Skeletal muscle tissue (tissue), 7 donors: ENCODE measurements around the genes LAMA3 and TTC39C.

GRCh38 chr18:23468426-23468882 lies 15.4 kb downstream of the RIOK3 start:
- PRO-cap, 3 experiments = no peak in any of the 3 experiments
- RAMPAGE, long total RNA = no peak
- RRBS, 2 experiments = no CpG with 5 or more reads among the region's 4 CpGs

GRCh38 chr18:23535362-23535703 lies 32.0 kb downstream of the RMC1 start:
- PRO-cap, 3 experiments = no peak in any of the 3 experiments
- RAMPAGE, long total RNA = no peak
- RRBS, 2 experiments = no CpG with 5 or more reads among the region's 7 CpGs

DNA sequence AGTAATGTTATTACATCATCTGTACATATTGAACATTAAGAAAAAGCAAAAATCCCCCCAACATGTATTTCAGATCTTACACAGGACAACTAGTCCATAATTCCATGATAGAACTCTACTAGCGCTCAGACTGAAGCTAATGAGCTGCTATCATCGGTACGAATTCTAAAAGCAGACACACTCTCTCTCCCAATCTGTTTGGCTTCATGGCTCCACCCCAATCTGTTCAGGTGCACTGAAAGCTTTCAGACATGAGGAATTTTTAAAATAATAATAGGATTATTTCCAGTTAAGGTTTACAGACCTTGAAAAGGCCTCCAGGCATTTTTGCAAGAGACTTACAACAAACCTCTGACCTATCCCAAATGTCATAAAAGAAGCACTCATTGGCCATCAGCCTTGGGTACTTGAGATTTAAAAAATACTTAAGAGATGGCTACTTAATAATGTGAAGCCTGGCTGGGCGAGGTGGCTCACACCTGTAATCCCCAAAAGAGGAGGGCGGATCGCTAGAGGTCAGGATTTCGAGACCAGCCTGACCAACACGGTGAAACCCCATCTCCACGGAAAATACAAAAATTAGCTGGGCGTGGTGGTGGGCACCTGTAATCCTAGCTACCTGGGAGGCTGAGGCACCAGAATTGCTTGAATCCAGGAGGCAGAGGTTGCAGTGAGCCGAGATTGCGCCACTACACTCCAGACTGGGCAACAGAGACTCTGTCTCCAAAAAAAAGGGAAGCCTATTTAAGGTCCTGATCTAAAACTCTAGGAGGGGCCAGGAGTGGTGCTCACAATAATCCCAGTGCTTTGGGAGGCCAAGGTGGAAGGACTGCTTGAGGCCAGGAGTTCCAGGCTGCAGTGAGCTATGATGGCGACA lies 1.9 kb downstream of the NPC1 start:
- PRO-cap, 3 experiments = no peak in any of the 3 experiments
- RAMPAGE, long total RNA = no peak
- RRBS, 2 experiments = no CpG with 5 or more reads among the region's 13 CpGs

DNA sequence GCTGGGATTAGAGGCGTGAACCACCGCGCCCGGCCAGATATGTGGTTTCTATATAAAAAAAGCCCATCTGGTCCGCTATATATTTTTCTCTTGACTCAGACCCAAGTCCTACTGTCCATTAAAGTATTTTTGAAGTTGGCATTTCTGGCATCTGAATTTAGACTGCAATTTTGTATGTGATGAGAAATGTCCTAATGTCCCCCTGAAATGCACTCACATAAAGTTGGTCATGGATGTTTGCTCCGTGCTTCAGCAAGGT lies 28.9 kb downstream of the ANKRD29 start:
- PRO-cap, 3 experiments = no peak in any of the 3 experiments
- RAMPAGE, long total RNA = no peak
- RRBS, 2 experiments = no CpG with 5 or more reads among the region's 6 CpGs

DNA sequence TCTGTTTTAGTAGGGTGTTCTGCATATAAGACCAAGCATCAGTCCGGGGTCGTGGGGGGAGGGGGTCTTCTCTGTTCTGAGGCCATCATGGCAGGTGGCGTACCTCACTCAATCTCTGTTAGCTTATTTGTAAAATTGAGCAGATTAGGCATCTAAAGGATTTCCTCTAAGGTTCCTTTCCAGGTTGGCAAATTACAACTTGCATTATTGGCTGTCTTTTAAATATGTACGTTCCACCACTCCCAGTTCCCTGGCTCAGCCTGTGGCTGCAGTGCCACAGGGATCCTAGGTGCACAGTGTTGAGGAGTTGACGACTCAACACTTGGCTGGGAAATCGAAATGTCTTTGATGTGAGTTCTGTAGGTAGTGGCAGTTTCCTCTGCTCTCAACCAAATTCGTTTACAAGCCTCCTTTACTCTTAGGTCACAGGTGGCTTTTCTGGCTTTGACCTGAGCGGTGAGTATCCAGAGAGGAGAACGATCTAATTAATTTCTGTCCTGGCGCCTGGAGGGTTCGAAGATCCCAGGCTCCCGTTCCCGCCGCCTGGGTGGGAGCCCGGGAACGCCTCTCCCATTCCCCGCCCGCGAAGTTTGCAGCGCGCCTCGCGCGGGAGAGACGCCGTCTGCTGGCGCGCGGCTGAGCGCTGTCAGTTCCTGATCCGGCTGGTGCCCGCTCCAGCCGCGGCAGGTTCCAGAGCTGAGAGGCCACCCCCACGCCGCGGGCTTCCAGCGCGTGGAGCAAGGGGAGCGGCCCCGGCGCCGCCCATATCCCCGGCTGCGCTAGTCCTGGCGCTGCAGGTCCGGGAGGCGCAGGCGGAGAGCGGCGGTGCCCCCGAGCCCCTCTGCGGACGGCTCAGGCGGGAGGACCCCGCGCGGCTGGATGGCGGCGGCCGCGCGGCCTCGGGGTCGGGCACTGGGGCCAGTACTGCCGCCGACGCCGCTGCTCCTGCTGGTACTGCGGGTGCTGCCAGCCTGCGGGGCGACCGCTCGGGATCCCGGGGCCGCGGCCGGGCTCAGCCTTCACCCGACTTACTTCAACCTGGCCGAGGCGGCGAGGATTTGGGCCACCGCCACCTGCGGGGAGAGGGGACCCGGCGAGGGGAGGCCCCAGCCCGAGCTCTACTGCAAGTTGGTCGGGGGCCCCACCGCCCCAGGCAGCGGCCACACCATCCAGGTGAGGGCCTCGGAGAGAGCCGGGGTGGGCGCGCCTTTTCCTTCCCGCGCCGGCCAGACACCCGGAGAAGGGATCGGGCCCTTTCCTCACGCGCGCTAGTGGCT lies at the start of gene LAMA3:
LAMA3 (plus strand) TSS at position 649 of the 1,277 bp plus-strand sequence.
- PRO-cap, 3 experiments = peak in 3 of 3 experiments; most common plus-strand start position 649 of the sequence (in 3); most common minus-strand start position 664 of the sequence (in 2)
- RAMPAGE, long total RNA = no peak
- RRBS, 2 experiments = 1 to 3% methylated on average over 31 of the region's 102 CpGs

GRCh38 chr18:23716514-23716961 lies 27.3 kb downstream of the LAMA3 start:
- PRO-cap, 3 experiments = no peak in any of the 3 experiments
- RAMPAGE, long total RNA = no peak
- RRBS, 2 experiments = no CpG with 5 or more reads among the region's 4 CpGs

DNA sequence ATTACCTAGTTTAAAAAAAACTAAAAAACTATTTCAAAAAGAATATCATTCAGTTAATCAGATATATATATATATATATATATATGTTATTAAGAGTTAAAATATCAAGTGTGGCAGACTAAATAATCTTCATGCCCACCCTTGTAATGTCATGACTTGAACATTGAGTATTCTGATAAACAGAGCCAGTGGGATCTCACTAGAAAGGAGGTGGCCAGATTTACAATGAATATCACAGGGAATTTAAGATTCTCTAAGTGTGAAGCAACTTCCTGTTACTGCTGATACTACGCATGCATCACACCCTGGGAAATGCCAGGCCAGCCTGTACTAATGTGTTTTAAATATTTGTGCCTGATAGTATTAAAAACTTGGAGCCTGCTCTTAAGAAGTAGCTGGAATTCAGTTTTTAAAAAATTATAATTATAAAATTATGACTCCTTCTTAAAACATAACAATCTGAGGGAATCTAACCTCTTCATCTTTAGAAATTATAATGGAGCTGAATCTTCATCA lies 148.3 kb downstream of the LAMA3 start:
- PRO-cap, 3 experiments = no peak in any of the 3 experiments
- RAMPAGE, long total RNA = no peak
- RRBS, 2 experiments = no CpG with 5 or more reads among the region's 1 CpG

DNA sequence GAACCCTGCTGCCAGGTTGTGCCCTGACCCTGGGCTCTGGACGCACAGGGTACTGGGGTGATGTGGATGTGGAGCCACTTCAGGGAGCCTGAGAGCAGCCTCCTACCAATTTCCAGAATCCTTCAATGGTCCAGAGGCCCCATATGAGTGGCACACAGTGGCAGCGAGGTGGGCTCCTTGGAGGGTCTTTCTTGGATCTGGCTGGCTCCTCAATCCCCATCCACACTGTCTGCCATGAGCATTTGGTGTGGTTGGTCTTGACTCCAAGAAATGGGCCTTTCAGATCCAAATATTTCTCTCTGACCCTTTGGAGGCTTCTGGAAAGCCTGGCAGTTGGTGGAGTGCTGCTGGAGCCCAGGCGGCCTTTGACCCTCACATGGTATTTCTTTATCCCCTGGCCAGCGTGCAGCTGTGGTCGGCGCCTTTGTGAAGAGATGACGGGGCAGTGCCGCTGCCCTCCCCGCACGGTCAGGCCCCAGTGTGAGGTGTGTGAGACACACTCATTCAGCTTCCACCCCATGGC lies 157.9 kb downstream of the LAMA3 start:
- PRO-cap, 3 experiments = no peak in any of the 3 experiments
- RAMPAGE, long total RNA = no peak
- RRBS, 2 experiments = no CpG with 5 or more reads among the region's 10 CpGs

DNA sequence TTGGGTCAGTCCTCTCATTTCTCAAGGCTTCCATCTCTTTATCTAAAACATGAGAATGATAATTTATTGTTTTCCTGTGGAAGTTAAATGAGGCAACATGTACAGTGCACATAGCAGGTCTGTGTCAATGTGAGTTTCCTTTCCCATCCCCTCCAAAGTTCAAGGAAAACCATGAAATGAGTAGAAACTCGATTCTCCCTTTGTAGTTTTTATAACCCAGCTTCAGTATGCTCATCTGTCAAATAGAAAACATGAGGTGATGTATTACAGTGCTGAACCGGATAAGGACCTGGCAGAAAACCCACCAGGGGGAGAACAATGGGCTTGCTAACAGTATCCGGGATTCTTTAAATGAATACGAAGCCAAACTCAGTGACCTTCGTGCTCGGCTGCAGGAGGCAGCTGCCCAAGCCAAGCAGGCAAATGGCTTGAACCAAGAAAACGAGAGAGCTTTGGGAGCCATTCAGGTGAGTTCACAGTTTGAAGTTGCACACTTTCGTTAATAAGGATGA lies 113.6 kb upstream of the TTC39C start:
- PRO-cap, 3 experiments = no peak in any of the 3 experiments
- RAMPAGE, long total RNA = no peak
- RRBS, 2 experiments = 11 to 12% methylated on average over 2 of the region's 8 CpGs

DNA sequence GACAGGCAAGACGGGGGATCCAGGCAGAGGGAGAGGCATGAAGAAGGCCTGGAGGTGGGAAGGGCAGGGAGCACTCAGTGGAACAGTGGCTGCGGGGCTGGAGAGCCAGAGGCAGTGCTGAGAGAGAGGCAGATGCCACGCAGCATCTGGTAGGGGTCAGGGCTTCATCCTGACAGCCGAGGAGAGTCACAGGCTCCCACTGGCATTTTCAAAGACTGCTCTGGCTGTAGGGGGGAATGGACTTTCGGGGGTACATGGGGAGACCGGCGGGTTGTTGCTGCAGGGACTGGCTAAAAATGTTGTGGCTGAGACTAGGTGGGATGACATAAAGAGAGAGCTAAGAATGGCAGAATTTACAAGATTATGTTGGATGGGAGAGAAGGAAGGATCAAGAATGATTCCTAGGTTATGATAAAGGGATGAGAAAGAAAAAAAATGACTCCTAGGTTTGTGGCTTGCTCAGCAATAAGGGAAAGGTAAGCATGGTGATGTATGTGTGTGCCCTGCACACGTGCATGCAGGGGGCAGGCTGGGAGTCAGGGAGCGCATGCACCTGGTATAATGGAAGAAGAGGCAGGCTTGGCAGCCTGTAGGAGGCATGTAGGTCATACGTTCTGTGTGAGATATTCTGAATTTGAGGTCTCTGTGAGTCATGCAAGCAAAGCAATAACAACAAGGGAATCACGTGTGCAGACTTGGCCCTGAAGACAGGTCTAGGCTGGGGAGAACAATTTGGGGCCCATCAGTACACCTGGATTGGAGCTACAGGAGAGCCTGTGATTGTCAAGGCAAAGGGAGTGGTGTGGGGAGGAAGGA lies 94.7 kb upstream of the TTC39C start:
- PRO-cap, 3 experiments = no peak in any of the 3 experiments
- RAMPAGE, long total RNA = no peak
- RRBS, 2 experiments = no CpG with 5 or more reads among the region's 11 CpGs

GRCh38 chr18:23952816-23953230 lies 61.7 kb upstream of the TTC39C start:
- PRO-cap, 3 experiments = no peak in any of the 3 experiments
- RAMPAGE, long total RNA = no peak
- RRBS, 2 experiments = no CpG with 5 or more reads among the region's 1 CpG

GRCh38 chr18:24013803-24014986 lies at the start of gene TTC39C:
TTC39C (plus strand) TSS chr18:24014754.
- PRO-cap, 3 experiments = peak in 3 of 3 experiments; most common plus-strand start chr18:24014443 (in 1); most common minus-strand start chr18:24014702 (in 3)
- RAMPAGE, long total RNA = no peak
- RRBS, 2 experiments = 3% methylated on average over 72 to 75 of the region's 123 CpGs

- PRO-cap, 3 experiments = no peak in any of the 3 experiments
- RAMPAGE, long total RNA = no peak
- RRBS, 2 experiments = no CpG with 5 or more reads among the region's 1 CpG
These were observed 127.2 kb downstream of the OSBPL1A start for GRCh38 chr18:24270480-24270732.

DNA sequence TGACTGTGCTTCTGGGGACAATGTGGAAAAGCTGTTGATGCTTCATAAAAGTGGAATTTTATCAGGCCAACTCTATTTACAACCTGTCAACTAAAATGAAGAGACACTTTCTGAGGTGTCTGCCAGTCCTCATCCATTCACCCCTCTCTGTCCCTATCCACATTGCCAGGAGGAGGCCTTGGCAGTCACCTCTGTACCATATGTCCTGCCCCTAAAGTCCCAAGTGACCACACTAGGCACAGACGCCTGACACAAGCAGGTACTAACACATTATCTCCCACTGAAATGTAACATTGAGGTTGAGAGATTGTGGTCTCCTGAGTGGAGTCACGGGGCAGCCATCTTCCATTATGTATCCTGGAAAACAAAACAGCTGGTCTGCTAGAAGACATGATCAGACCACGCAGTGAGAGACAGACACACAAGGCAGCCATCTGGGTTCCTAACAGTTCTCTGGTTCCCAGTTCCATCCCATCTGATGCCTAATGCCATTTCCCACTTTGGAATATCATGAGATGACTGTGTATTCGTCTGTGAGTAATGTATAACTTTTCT lies 71.3 kb downstream of the OSBPL1A start:
- PRO-cap, 3 experiments = no peak in any of the 3 experiments
- RAMPAGE, long total RNA = no peak
- RRBS, 2 experiments = no CpG with 5 or more reads among the region's 4 CpGs

GRCh38 chr18:24986698-24987522 lies 365.1 kb downstream of the ZNF521 start:
- PRO-cap, 3 experiments = peak in 2 of 3 experiments; most common plus-strand start chr18:24987194 (in 1); most common minus-strand start chr18:24987108 (in 1)
- RAMPAGE, long total RNA = no peak
- RRBS, 2 experiments = no CpG with 5 or more reads among the region's 8 CpGs

GRCh38 chr18:26017506-26018319 lies 72.7 kb downstream of the SS18 start:
- PRO-cap, 3 experiments = no peak in any of the 3 experiments
- RAMPAGE, long total RNA = no peak
- RRBS, 2 experiments = no CpG with 5 or more reads among the region's 2 CpGs

GRCh38 chr18:26190345-26191193 lies 35.7 kb upstream of the TAF4B start:
- PRO-cap, 3 experiments = no peak in any of the 3 experiments
- RAMPAGE, long total RNA = no peak
- RRBS, 2 experiments = 66 to 82% methylated on average over 3 of the region's 10 CpGs

GRCh38 chr18:26460549-26461140 lies 87.7 kb downstream of the KCTD1 start:
- PRO-cap, 3 experiments = no peak in any of the 3 experiments
- RAMPAGE, long total RNA = no peak
- RRBS, 2 experiments = no CpG with 5 or more reads among the region's 4 CpGs

GRCh38 chr18:26545841-26546485 lies 2.4 kb downstream of the KCTD1 start:
- PRO-cap, 3 experiments = no peak in any of the 3 experiments
- RAMPAGE, long total RNA = no peak
- RRBS, 2 experiments = no CpG with 5 or more reads among the region's 10 CpGs

- PRO-cap, 3 experiments = no peak in any of the 3 experiments
- RAMPAGE, long total RNA = no peak
- RRBS, 2 experiments = no CpG with 5 or more reads among the region's 67 CpGs
These were observed 1.6 kb downstream of the KCTD1 start for GRCh38 chr18:26546486-26547510.